Cerebral cortex (tissue), 2 donors: ENCODE results near the gene RNF146.

GRCh38 chr6:122788613-122788890 lies 506 bp upstream of the SMPDL3A start:
- PRO-cap, 2 experiments, result no peak in any of the 2 experiments

DNA sequence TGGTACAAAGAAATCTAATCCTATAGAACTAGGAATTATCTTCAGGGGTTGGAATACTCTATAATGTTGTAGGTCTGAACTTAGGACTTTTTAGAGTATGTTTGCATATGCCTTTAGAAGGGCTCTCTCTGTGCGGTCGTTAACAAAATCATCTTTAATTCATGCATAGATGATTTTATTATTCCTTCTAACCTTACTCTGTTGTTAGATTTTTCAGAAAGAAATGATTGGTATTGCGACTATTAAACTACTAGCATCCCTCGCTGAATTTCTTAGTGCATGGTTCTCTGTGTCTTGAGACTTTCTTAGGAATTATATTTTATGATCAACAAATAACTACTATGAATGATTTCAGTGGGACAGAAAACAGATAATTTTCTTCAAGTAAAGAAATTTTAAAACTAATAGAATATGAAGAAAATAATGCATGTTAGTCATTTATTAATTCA lies 142.6 kb downstream of the TRDN start:
- PRO-cap, 2 experiments, result peak in 1 of 2 experiments; most common minus-strand start position 149 of the sequence (in 1)

DNA sequence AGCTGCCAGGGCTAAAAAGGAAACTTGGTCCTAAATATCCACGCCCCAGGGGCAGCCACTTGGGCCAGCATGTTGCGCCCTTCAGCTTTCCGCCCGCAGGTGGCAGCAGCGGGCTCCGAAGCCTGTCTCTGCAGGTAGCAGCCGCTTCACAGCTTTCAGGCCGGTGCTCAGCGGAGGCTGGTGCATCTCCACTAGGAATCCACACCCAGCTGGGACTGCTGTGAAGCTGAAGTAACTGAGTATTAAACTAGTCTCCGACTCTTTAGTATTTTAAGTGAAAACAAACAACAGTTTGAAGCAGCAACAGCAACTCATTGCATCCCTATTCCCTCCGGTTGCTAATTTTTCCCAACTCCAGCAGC lies 1.0 kb upstream of the NKAIN2 start:
- PRO-cap, 2 experiments, result peak in 1 of 2 experiments; most common plus-strand start position 194 of the sequence (in 1)

DNA sequence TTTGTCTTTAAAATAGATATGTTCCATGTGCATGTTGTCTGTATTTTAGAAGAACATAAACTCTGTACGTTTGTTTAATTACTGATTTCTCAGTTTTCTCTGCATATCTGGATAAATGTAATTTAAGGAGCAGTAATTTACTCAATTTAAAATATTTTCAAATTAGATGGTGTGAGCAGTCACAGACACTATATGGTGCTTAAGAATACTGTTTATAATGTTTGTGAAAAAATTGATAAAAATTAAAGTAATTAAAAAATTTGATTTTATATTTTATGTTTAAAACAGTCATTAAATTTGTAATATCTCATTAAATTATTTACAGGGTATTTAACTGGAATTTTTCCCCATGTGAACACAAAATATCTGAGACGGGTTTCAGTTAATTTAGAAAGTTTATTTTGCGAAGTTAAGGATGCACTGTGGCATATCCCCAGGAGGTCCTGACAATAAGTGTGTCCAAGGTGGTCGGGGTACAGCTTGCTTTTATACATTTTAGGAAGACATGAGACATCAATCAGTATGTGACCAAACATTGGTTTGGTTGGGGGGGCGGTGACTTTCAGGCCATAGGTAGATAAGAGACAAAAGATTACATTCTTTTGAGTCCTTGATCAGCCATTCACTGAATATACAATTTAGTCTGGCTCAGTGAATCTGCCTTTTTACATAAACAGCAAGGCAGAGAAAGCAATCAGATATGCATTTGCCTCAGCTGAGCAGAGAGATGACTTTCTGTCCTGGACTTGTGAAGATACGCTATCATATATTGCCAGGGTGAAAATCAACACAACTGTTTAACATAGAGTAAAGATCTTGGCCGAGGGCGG lies 18.9 kb downstream of the RNF217 start:
- PRO-cap, 2 experiments, result no peak in any of the 2 experiments

DNA sequence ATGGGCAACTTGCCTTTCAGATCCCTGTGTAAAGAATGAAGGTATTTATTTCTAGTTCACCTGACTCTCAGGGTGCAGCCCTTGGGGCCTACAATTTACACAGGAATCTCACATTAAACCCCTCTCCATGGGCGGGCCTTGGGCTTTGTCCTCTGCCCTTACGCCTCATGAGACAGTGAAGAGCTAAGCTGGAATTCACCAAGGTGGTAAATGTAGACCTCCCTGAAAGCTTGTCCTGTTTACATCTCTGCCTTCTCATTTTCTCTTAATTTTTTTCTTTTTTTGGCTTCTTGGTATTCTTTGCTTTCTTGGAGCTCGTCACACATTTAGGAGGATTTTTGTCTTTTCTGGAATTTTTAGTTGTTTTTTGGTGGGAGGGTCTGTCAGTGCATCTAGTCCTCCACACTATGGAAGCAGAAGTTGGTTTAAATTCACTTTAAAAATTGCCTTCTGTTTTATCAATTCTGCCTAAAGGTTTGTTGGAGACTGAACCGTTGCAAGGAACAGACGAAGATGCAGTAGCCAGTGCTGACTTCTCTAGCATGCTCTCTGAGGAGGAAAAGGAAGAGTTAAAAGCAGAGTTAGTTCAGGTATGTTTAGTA lies 66.1 kb downstream of the TPD52L1 start:
- PRO-cap, 2 experiments, result no peak in any of the 2 experiments

DNA sequence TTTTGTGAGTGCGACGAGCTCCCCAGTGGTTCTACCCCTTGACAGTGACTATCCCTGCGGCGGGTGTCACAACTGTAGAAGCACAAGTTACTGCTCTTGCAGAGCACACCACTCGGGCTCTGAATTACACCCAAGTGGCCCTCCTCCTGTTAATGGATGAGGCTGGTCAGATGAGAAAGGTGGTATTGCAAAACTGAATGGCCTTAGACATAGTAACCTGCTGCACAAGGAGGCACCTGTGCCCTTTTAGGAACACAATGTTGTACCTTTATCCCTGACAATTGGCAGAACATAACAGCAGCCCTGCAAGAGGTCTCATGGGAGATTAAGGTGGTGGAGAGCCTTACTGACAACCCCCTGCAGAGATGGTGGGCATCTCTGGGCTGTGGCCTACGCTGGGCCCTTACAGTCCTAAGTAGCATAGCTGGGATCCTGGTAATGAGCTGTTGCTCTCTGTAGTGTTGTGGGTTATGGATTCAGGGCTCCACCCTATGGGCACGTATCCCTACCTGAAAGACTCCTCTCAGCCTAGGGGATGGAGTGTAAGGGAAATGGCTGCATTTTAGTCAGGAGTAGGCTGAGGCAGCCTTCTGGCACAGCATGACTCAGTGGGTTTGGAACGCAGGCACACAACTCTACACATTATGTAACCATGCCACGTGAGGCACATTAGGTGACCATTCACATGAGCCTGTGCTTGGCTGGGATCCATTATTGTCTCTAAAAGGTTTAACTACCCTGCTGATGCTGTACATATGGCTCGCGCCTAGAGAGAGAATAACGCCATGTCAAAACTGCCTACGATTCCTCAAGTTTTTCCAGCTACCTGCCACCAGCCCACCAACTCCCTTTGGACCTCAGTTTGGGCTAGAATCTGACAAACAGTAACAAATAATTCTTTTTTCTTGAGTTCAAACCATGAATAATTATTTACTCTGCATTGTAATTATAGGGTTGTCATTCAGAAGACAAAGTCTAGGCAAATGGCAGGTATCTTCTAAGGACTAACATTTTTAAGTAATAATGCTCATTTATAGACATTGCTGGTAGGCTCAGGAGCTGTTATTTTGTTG lies 27.9 kb downstream of the HDDC2 start:
- PRO-cap, 2 experiments, result no peak in any of the 2 experiments

DNA sequence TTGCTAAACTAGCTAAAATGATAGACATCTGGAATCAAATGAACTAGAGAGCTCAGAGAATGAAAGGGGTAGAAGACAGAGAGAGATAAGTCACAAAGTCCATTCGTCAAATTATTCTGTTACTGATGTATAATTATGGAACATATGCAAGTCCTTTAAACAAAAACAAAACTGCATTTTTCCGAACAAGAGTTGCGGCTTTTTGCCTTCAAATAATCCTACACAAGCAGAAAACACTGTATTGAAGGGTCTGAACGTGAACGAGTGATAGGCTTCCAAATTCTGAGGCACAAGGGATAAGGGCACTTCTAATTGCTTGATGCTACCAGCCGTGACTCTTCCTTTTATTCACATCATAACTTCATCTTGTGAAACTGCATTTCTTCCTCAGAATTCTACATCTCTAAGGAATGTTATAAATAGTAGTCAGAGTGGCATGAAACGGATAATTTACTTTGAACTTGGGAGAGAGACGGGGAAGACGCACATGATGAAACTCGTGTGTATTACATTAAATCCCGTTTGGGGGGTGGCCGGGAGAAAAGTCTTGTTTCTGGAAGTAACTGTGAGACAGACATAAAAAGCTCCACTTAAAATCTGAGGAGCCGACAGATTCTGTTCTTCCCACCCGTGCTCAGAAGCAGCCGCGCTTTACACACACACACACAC lies 843 bp downstream of the HDDC2 start:
- PRO-cap, 2 experiments, result peak in 1 of 2 experiments; most common plus-strand start position 453 of the sequence (in 1)

DNA sequence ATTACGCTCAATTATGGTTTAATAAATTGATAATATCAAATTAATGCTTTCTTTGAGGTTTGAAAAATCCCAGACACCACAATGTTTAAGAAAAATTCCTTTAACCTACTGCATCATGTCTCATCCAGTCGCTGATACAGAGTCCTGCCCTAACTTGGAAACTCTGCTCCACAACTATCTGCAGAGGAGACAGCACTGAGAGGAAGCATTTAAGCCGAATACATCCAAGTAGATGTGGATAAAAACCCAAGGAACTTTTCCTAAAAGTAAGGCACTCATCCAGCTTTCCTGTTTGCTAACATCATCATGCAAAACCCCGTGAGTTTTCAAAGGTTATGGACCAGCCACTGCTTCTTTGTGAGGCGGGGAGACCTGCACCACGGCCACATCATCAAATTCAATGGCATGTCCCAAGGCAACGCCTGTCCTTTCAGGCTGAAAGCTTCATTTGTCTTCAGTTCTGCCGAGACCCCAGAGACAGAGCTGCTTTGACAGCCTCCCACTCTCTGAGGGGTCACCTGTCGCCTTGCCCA lies 142.3 kb upstream of the HDDC2 start:
- PRO-cap, 2 experiments, result no peak in any of the 2 experiments

DNA sequence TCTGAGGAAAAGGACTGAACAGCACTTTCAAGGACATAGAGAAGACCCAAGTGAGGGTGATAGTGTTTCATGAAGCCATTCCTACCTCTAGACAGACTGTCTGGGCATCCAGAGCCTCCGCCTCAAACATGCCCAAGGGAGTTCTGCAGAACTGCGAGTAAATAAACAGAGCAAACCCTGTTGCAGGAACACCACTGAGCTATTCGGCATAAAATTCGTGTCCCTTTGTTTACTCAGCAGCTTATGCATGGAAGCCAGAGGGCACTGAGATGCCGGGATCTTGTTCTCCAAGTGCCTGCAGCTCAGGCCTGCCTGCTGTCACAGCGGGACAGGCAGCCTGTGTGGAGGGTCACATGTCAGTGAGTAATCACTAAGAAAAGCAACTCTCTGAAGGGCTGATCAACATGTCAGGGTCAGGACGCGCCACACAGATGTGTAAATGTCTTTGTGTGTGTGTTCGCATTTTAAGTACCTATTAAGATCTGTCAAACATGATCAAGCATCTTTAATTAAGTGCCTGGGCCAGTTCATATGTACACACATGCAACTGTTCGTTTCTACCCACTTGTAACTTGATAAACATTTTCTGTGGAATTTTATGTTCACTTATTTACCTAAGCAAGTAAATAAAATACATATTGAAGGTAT lies 164.8 kb upstream of the HEY2 start:
- PRO-cap, 2 experiments, result peak in 1 of 2 experiments; most common plus-strand start position 402 of the sequence (in 1)

DNA sequence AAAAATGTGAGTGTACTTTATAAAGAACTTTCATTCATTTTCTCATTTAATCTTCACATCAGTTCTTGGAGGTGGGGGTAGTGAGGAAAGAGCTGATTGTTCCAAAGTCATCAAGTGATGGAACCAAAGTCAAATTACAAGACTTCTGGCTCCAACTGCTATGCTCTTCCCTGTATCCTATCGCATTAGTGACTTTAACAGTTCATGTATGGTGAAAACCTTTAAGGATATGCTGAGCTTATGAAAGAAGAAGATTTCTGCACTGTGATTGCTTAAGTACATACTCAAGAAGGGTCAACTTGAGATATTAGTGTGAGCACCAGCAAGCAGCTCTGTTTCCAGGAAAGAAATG lies 149.2 kb upstream of the HEY2 start:
- PRO-cap, 2 experiments, result no peak in any of the 2 experiments

DNA sequence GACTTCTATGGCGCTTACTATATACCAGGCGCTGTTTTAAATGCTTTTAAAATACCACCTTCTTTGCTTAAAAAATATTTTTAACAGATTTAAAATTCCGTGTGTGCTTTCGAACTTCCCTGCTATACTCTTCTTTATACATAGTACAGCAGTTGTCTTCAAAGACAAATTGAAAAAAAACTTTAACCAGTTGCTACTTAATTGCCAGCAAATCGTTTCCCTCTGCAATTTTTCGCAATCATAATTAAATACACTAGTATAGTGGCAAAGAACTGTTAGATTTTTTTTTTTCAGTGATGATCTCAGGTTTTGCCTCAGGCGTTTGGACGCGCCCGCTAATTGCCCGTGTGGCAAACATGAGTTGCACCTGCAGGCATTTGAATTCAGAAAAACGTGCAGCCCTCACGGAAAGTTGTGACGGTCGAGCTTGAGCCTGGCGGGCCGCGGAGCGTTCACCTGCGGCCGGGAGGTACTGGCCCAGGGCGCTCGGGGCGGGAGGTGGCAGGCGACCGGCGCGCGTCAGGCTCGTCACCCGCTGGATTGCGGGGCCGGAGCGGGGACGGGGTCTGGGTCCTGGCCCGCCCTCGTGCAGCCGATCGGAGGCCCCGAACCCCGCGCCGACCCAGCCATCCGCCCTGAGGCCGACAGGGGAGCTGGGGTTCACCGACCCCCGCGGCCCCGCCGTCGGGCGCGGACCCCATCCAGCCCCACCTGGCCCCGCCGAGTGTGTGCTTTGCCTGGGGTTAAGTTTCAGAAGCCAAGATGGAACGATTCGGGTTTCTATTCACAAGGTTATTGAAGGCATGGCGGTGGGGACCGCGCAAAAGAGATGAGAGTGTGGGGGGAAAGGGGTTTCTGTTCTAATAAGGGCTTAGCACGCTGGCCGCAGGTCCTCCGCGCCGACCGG lies 1.9 kb upstream of the HEY2 start:
- PRO-cap, 2 experiments, result no peak in any of the 2 experiments

DNA sequence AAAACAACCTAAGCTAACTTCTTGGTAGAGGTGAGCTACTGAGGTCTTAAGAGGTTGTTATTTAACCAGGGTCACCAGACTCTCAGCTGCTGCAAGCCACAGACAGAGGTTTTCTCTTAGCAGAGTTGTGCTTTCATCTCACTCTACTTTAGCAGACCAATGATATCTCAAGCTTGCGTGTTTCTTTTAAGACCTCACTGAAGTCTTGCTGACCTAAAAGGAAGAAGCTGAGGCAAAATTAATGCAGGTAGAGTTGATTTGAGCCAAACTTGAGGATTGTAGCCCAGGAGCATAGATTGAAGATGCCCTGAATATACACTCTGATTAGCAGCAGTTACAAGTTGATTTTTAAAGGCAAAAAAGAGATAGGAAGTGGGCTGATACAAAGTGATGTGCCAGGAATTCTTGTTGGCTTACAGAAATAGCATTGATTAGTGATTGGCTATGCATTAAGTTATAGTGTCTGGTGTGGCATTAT lies 43.7 kb downstream of the NCOA7 start:
- PRO-cap, 2 experiments, result no peak in any of the 2 experiments

DNA sequence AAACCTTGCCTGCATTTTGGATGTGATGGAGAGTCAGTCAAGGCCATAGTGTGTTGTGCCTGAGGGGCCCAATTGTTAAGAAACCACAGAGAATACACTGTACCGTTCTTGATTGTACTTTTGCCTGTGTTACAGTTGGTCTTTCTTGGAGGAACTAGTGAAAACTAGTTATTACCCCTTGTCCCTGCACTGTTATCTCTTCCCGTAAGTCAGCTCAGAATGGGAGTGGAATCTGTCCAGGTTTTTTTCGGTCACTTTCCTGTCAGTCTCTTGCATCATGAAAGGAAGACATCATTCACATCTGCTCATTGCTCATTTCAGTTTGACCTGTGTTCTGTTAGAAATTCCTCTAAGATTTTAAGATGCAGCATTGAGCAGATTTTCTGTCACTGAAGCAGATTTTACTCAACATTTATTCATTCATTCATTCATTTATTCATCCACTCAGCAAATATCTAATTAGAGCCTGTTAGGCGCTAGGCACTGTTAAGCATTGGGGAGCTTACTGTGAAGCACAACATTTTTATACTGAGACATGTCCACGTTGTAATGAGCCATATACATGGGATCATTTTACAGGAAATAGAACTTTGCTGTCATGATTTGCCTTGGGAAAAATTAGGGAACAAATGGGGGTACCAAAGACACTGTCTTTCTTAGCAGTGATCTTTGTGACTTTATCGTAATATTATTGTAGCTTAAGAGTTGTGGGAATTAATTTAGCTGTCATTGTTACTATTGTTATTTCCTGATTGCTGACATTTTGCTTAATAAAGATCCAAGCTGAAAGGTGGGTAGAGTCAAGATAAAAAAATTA lies 33.1 kb upstream of the HINT3 start:
- PRO-cap, 2 experiments, result no peak in any of the 2 experiments

DNA sequence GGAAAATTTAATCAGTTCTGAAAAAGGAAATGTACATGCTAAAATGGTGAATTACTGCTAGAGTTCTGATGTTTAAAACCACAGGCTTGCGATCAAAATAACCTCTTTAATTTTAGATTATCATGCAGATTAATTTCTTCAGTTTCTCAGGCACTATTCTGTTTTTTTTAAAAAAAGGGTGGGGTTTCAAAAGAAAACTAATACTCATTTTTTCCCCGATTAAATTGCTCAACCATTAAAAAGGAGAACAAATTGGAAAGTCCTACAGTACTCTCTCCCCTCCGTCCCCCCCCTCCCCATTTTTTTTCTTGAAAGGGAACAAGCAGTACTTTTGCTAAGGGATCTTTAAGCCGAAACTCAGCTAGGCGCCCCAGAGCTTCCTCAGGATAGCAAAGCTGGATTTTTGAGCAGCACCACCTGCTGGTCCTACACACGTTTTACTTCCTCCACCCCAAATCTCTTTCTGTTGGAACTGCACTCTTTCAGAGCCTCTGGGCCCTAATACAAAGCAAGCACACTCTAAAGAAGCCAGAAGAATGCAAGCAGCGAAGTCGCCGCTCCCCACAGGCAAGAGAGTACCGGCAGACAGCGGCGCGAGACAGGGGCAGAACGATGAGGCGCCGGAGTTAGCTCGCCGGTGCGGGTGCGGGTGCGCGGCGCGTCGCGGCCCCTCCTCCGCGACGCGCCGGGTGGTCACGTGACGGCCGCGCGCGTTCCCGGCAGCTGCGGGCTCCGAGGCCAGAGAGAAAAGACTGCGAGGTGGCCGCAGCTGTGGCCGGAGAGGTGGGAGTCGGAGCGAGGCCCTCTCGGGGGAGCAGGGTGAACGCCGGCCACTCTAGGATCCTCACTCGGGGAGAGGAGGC lies at the start of gene RNF146:
Gene RNF146 (plus strand): TSS at position 722 of the 863 bp plus-strand sequence.
- PRO-cap, 2 experiments, result peak in 2 of 2 experiments; most common plus-strand start position 722 of the sequence (in 2); most common minus-strand start position 627 of the sequence (in 1)

GRCh38 chr6:127484152-127484682 lies 25.0 kb upstream of the KIAA0408 start:
- PRO-cap, 2 experiments, result no peak in any of the 2 experiments

DNA sequence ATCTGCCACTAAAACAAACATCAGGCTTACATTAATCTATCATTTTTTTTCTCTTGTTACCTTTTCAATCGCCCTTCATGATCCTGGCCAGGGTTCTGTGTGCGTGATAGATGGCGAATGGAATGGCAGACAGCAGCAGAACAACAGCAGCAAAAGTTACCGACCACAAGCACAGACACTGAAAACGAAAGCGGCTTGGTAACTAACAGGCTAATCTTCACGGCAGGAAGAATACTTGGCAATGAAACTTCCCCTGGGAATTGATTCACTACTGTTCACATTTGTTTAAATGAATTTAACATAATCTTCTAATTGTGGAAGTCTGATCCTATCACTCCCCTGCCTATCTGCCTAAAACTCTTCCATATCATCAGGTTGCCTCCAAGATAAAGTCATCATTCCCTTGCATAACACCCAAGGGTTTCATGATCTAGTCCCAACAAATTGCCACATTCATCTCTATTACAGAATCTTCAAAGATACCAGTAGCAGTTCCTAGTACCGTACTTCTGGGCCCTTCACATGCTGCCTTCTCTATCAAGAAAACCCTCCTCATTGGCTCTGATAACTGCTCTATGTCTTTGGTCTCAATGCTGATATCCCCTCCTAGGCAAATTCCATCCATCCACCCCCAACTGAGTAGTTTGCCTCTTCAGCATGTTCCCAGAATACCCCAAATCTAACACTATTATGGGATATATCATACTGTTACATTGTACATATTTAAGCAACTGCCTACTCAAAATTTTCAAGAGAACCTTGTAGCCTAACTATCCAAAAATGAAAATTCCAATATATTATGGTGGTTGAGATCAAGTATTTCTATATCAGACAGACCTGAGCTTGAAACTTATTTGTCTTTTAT lies 28.5 kb downstream of the PTPRK start:
- PRO-cap, 2 experiments, result peak in 1 of 2 experiments; most common plus-strand start position 178 of the sequence (in 1); most common minus-strand start position 180 of the sequence (in 1)

DNA sequence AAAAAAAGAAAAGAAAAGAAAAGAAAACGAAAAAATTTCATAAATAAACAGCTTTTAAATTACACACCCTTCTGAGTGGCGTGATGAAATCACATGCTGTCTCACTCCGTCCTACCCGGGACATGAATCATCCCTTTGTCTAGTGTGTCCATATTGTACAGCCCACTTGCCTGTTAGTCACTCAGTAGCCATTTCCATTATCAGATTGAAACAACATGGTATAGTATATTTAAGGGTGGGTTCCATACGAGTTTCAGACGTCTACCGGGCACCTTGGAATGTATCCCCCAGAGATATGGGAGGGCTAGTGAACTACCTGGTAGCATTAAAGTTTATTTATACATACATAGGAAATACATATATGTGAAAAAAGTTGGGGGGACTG lies 11.5 kb downstream of the PTPRK start:
- PRO-cap, 2 experiments, result no peak in any of the 2 experiments

DNA sequence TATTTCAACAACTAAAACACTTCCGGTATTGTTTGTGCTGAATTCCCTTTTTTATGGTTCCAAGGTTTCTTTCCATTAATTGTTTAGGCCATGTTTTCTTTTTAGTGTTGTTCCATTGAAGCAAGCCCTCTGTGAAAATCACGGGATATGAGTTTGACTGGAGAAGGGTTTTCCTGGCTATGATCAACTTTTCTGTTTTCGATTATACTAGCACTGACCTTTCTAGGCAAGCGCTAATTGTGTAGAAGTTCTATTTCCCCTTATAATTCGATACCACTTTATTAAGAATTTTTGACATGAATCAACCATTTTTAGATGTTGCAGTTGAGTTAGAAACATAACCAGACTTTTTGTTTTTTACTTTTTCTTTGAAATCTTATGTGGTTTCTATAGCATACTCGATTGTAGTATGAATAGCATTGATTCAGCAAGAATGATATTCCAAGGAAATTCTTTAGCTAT lies 2.5 kb downstream of the LAMA2 start:
- PRO-cap, 2 experiments, result no peak in any of the 2 experiments

- PRO-cap, 2 experiments, result no peak in any of the 2 experiments
Observed at GRCh38 chr6:128944349-128944863, 61.5 kb downstream of the LAMA2 start.

- PRO-cap, 2 experiments, result no peak in any of the 2 experiments
Observed at GRCh38 chr6:128949921-128950408, 67.0 kb downstream of the LAMA2 start.